Heart (tissue), 3 donors: ENCODE data around the gene CR1.

- RAMPAGE, long total RNA, 2 experiments = no peak in any of the 2 experiments
Observed at GRCh38 chr1:206609184-206609990, 2.9 kb downstream of the EIF2D start.

DNA sequence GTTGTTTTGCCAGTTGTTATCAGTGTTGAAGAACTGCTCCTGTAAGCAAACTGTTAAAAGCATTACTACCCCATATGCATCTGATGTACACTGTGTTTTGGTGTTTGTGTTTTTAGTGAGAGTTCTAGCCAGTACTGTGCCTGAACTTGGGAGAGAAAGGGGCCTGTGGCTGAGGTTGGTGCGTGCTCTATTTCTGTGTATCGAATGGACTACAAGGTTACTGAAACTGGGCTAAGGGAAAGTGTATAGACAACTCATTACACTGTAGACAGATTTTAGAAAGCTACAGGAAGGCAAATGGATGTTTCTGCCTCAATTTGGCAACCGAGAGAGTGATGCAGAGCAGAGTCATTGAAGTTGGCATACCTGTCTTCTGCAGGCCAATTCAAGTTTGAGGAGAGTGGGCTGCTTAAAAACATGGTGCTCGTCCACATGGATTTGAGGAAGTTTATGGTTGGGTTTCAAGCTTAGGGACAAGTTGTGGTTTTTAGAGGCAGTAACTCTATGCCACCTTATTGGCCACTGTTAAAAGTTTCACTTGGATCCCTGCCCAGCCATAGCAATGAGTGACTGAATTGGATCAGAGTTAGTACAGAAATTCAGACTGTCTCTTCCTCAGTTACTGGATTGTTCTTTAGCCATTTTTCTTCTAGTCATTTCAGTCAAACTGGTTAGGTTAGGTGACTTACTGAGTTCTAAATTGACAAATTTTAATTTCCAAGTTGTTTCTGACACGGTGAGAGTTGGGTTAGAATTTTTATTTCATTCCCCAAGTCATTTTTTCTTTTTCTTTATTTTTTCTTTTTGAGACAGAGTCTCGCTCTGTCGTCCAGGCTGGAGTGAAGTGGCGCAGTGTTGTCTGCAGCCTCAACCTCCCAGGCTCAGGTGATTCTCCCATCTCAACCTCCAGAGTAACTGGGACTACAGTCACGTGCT, 17.2 kb downstream of the DYRK3 start:
- RAMPAGE, long total RNA, 2 experiments = no peak in any of the 2 experiments

DNA sequence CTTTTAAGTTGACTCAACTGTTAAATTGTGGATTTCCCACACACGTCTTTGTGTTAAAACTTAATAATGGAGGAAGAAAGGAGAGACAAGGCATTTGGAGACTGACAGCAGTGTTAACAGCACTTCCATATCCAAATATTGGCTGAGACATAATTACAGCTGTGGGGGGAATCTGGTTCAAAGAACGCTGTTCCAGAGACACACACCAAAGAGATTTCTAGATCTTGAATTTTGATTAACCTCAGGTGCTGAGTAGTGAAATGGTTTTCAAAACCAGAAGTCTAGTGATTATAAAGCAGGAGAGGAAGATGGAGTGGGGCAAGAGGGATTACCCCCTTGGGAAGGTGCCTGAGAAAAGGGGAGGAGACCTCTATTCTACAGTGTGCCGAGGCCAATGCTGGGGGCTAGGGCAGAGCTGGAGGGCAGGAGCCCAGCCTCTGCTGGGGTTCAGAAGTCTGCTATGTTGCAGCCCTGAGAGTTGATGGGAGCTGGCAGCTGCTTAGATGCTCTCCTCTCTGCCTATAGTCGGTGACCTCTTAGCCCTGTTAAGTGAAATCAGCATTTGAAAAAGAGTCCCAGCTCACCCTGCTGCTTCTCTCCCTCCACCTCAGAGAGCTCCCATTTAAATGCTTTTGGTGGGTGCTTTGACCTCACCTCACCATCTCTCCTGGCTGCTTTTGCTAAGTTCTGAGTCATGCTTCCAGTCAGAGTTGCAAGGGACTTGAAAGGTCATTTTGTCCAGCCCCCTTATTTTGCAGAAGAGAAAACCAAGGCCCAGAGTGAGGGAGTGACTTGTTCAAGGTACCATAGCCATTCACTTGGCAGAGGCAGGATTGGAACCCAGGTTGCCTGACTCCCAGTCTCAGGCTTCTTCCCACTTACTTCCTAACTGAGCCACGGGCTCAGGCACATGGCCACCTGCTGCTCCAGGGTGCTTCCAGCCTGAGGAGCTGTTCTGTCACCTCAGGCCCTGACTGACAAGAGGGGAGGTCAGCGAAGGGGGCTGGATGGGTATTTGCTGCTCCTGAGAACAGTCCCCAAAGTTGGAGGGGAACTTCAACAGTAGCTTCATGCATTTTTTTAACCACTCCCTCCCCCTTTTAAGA, 3.1 kb downstream of the MAPKAPK2 start:
- RAMPAGE, long total RNA, 2 experiments = no peak in any of the 2 experiments

- RAMPAGE, long total RNA, 2 experiments = no peak in any of the 2 experiments
Observed at GRCh38 chr1:206816758-206817382, 44.6 kb upstream of the IL10 start.

GRCh38 chr1:206895261-206895796, 1.9 kb upstream of the IL24 start:
- RAMPAGE, long total RNA, 2 experiments = no peak in any of the 2 experiments

DNA sequence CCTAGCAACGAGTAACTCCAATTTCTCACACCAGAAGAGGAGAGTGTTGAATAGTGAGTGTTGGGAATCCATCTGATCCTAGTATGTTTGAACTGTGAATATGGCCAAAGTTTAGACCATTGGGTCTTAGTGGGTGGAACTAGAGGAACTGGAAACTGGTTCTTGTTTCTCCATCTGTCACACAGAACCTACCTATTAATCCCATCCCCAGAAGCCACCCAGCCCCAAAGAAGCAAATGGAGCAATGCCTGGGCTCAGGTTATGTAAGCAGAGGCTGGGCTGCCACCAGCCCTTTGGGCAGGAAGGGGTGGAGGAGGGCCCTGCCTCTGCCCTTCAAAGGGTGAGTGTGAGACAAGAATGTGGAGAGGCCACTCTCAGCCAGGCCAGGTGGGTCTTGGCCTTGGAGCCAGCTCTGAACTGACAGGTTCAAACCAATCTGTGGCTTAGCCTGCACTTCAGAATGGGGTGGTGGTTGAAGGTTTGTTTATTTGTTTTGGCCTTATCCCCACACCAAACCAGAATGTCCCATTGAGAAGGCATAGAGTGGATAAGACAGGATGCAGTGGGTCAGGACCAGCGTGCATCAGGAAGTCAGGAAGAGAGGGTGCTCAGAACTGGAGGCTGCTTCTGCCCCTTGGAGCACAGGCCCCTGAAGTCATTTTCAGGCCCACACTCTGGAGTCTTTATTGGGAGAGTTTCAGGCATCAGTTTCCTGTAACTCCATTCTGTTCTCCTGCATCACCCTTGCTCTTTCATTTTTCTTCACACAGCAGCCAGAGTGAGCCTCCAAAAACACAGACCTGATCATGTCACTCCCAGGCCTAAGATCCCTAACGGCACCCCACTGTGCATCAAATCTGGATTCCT, 29.8 kb downstream of the C1orf116 start:
- RAMPAGE, long total RNA, 2 experiments = no peak in any of the 2 experiments

GRCh38 chr1:207020120-207020513, 12.4 kb downstream of the C1orf116 start:
- RAMPAGE, long total RNA, 2 experiments = no peak in any of the 2 experiments

DNA sequence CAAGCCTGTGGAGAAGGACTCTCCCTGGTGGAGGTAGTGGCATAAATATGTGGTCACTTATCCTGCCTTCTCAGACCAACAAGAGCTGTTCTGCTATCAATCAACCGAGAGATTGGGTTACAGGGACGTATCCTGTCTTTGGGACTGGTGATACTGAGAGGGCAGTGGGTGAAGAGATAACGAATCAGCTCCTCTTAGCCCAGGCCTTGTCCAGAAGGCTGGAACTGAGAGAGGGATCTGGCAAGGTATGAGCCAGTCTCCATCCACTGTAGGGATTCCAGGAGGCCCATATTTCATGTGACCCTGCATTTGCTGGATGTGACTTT, 11.4 kb downstream of the C1orf116 start:
- RAMPAGE, long total RNA, 2 experiments = no peak in any of the 2 experiments

DNA sequence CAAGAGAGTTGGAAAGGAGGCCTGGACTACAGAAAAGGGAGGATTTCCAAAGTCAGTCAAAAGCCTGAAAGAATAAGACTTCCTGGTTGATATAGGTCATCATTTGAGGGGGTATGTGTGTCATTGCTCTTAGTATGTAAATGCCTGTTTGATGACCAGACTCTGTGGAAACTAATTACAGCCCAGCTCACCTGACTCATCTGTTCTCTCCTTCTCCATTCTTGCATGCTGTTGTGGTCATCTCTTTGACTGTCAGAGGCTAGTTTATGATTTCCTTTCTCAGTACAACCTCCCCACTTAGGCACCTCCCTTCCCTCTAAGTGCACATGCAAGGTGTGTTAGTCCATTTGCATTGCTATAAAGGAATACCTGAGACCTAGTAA, 2.4 kb upstream of the C1orf116 start:
- RAMPAGE, long total RNA, 2 experiments = no peak in any of the 2 experiments

DNA sequence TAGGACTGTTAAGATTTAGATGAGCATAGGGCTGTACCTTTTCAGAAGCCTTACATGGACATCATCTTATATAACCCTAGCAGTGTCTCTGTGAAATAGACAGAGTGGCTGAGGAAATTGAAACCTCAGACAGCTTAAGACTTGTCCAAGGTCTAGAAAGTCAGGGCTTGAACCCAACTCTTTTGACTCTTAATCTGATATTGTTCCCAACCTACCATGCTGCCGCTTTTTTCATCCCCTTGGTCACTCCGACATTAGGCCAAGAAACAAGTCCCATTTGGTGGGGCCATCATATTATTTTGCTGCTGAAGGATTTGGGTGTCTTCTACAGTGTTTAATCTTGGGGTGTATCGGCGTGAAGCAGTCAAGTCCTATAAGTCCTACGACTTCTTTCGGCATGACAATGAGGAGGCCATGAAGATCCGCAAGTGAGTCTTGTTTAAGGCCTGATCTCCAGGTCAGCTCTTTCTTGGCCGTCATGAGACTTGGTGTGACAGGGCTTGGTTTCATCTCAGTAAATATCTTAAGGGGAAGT, 9.3 kb downstream of the PFKFB2 start:
- RAMPAGE, long total RNA, 2 experiments = no peak in any of the 2 experiments

DNA sequence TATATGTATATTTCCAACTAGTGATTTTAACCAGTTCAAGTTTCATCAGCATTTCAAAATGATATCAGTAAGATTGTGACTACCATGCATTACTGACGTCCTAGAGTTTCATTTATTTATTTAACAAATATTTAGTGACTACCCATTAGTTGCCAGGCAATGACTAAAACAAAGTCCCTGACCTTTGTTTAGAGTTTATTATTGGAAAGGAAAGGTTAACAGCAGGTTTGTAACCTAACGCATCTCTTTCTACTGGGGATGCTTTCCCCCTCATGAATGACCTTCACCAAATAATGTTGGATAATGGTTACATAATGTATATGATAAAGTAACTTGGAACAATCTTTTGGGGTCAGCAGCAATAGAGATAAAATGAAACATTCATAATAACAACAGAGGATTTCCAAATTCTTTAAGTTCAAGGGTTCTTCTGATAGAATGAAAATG, 7.5 kb upstream of the C4BPB start:
- RAMPAGE, long total RNA, 2 experiments = no peak in any of the 2 experiments

DNA sequence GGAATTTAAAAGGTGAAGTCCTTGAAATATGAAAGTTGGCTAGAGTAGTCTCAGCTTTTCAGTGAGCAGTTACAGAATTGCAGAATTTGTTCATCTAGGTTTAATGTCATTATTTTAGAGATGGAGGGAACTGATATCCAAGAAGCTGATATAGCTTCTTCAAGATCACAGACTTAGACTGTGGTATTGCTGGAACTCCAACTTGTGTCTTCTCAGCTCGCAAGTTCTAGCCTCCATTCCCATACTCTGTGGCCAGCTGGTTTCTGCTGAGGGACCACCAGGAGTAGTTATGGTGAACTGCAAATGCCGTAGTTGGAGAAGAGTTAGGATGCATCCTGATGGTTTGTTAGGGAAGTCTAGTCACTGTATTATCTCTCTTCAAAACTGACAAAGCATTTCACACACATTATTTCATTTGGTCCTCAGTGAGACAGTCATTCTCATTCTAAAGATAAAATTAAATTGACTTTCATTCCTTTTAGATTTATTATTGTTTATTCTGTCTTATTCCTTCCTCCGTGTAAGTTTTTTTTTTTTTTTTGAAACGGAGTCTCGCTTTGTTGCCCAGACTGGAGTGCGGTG, 2.0 kb downstream of the C4BPA start:
- RAMPAGE, long total RNA, 2 experiments = no peak in any of the 2 experiments

- RAMPAGE, long total RNA, 2 experiments = no peak in any of the 2 experiments
Observed at GRCh38 chr1:207316025-207316557, 5.4 kb upstream of the CD55 start.

GRCh38 chr1:207325486-207325805, 4.0 kb downstream of the CD55 start:
- RAMPAGE, long total RNA, 2 experiments = no peak in any of the 2 experiments

GRCh38 chr1:207334865-207335566, 13.5 kb downstream of the CD55 start:
- RAMPAGE, long total RNA, 2 experiments = no peak in any of the 2 experiments

DNA sequence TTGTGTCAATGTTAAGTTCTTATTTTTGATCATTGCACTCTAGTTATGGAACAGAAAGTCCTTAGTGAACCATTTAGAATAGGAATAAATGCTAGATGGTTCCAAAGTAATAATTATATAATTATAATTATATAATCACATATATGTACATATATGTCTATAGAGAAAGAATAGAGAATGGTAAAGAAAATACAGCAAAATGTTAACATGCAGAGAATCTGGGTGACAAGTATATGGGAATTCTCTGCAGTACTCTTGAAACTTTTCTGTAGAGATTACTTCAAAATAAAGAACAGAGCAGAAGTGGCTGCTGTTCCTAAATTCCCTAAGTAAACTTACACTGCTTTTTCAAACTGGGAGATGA, 577 bp upstream of the CR2 start:
- RAMPAGE, long total RNA, 2 experiments = no peak in any of the 2 experiments

- RAMPAGE, long total RNA, 2 experiments = no peak in any of the 2 experiments
Observed at GRCh38 chr1:207495751-207496970, at the start of gene CR1. Gene CR1, plus strand, starts transcription at chr1:207496157.

DNA sequence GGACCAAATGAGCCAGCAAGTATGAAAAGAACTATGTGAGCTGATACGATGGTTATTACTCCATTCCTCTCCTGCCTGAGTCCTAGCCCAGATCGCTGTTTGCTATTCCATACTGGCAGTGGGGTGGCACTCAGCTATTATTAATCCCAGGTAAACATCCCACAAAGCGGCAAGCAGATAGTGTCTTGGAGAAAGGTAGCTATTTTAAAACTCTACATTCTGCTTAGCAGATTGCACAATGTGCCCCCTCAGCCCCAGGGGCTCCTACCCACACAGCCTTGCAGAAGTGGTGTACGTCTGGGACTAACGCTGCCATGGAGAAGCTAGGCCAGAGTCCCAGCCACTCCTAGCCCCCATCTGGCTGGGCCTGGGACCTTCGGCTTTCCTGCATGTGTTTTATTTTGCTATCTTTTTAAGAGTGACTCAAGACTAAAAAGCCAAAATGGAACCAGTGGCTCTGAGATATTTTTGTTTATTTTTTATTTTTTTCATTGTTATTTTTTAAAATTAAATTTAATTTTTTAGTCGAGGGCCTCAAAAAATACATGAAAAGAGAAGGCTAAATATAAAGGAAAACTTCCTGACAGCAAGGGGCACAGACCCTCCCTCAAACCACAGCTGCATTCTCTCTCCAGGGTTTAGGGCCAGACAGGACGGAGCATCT, 59.1 kb downstream of the CD46 start:
- RAMPAGE, long total RNA, 2 experiments = no peak in any of the 2 experiments

DNA sequence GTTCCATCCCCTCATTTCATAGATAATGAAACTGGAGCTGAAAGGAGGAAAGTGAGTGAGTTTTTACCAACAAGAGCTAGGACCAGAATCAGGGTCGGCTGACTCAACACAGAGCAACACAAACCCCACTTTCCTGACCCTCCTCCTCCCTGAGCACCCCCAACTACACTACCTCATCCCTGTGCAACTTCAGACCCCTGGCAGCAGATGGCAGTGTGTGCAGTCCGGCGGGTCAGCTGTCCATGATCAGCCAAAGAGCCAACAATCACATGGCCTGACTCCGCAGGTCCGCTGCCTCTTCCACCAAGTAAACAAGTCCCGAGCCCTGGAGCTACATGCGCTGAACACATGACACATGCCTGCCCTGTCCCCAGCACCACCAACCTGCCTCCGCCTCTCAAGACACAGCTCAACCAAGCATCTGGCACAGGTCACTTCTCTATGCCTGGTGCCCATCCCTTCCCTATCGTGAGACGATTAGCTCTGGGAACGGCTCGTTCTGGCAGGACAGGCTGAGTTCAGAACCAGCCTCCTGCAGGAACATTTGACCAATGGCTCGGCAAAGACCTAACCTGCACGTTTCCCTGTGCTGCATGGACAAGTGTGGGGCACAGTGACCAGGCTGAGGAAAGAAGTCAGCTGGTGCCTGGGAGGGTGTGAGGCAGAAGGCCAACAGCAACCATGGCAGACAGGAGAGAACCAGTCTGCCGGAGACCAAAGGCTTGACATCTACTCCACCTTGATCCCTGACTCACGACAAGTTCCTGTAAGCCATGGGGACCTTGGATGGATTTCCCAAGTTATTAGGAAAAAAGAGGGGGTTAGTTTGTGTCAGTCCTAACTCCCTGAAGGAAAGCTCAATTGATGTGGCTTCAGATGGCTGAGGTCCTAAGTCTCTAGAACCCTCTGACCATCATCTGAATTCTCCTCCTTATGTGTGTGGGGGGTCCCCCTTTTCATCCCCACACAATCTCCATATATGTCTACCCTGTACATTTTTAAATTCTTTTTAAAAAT, 60.3 kb downstream of the CD46 start:
- RAMPAGE, long total RNA, 2 experiments = no peak in any of the 2 experiments

DNA sequence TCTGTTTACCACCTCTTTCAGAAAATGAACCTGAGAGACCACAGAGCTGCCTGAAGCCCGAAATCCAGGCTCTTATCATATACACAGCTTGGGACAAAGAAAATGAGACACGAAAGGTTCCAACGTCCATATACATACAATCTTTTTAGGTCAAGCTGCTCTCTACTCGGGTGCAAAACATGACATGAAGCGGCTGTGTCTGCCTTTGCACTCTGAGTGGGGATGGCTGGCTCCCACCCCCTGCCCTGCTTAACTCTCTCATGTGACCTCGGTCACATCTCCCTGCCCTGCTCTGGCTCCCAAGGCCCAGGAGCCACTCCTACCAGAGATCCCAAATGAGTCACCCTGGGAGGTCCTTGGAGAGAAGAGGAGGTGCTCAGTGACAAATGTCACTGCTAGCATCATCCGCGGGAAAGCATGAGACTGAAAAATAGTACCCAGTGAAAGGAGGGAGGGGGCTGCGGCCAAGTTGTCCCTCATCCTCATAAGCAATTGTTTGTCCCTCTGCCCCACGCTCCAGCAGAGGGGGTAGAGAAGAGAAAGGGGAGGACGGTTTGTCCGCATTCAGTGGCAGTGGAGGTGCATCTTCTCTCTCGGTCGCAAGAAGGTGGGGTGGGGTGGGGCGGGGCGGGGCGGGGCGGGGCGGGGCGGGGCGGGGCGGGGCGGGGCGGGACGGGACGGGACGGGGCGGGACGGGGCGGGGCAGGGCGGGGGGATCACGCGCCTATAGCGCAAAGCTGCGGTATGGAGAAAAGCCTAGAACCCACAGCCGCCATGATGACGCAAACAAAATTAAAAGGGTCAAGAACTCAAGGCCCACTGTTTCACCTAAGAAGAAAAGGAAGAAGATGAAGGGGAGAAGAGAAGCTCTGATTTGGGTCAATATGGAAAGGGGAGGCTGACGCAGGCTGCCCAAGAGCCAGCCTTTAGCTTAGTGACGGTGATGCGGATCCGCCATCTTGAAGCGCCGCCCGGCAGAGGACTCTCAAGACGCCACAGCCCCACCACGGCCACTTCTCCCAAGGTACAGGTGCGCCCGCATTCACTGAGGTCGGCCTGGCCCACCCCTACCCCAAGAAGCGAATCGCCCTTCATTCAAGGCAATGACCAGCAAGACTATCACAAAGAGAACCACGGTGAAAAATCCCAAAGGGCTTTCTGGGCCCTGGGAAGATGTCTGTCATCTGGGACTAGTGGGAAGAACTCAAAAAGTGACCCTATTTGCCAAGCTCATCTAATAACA, 66.2 kb downstream of the CD46 start:
- RAMPAGE, long total RNA, 2 experiments = no peak in any of the 2 experiments